ENCODE results near the genes TRIM33, AMPD1 and CASQ2.

GRCh38 chr1:112705757-112706451 lies 1.0 kb downstream of the RHOC start:
- RRBS = no CpG with 5 or more reads among the region's 12 CpGs

GRCh38 chr1:112722636-112723632 lies 4.2 kb downstream of the TAFA3 start:
- RRBS = 6% methylated on average over 14 of the region's 37 CpGs

DNA sequence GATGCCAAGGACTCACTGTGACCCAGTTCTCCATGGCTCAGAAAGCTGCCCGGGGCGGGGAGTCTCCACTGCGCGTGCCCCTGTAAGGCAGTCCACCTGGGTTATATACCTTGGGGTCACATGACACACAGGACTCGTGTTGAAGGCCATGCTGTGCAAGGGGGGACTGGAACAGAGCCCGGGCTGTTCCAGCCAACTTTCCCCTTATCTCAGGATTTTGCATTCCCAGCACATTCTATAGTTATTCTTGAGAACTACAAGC lies 75.4 kb downstream of the TAFA3 start:
- RRBS = no CpG with 5 or more reads among the region's 6 CpGs

DNA sequence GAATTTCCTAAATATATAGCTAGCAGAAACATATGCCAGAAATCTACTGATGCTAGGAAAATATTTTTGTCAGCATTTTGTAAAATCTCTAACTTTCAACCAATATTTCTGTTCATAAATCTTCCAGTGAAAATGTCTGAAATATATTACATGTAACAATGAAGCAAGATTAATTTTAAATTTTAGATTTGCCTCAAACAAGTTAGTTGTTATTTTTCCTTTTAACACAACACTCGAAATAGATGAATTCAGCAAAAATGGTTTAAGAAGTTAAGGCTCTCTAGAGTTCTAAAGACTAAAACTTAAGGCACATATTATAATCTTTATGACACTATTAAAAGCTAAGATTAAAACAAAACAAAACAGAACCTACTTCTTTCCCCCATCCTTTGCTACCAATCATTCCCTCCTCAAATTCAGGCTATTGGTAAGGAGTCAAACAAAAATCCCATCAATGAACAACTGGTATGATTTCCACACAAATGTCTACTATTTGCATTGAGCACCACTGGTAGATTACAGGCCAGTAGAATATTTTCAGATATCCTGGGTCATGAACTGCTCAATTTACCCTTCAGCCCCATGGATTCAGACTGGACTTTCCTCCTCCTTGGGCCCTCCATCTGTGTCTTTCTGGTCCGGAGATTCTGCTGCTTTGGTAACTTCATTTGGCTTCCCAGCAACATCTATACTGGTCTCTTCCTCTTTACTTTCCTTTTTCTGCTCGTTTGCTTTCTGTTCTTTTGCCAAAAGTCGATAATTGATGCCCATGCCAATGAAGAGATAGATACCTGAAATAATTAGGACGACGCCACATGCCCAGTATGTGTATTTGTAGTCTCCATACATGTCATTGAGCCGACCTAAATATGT lies 42.5 kb downstream of the SLC16A1 start:
- RRBS = no CpG with 5 or more reads among the region's 7 CpGs

GRCh38 chr1:113059047-113059481 lies 13.9 kb upstream of the LRIG2 start:
- RRBS = no CpG with 5 or more reads among the region's 3 CpGs

GRCh38 chr1:113405274-113406012 lies 15.1 kb downstream of the MAGI3 start:
- RRBS = no CpG with 5 or more reads among the region's 5 CpGs

DNA sequence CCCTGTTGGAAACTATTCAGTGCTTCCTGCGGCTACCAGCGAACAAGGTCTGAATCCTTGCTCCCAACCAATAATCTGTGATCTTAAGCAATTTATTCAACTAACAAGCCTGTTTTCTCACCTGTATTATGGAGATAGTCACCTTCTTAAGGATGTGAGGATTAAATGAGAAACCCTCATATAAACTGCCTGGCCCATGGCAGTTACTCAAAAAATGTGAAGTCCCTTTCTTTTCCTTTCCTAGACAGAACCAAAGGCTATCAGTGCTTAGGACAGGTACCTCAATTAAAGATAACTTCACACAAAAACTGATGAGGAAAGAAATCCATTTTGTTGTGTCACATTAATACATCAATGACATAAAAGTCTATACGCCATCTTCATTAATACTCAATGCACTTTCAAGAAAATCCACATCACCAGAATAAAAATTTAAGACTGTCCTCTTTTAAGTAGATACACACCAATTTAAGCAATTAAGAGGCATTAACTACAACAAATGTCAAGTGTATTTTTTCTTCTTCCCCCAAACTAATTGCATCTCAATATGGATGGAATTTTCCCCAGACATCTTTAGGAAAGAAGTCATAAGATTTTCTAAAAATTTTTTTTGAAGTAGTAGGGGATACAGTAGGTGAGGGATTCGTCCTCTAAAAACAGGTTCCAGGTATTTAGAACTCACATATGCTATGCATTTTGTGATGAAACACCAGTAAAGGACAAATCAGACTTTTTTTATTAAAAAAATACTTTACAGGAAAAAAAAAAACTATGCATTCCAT lies 2.0 kb upstream of the PHTF1 start:
- RRBS = no CpG with 5 or more reads among the region's 4 CpGs

GRCh38 chr1:113783541-113784056 lies 24.3 kb upstream of the PHTF1 start:
- RRBS = no CpG with 5 or more reads among the region's 4 CpGs

- RRBS = no CpG with 5 or more reads among the region's 3 CpGs
Measured at GRCh38 chr1:113957824-113958402, 21.4 kb upstream of the OLFML3 start.

DNA sequence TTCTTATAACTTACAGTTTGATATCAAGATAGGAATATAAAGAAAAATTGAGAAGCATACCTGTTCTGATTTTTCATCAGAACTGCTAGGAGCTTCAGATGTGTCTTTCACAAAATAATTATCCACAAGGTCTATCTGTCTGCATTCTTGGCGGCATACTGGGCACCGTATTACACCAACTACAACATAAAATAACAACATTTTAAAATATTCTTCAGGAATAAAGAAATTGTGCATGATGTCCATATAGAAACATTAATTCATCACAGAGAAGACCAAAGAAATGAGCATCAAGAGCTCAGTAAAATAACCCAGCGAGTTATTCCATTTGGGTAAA lies 46.8 kb downstream of the TRIM33 start:
- RRBS = no CpG with 5 or more reads among the region's 3 CpGs

DNA sequence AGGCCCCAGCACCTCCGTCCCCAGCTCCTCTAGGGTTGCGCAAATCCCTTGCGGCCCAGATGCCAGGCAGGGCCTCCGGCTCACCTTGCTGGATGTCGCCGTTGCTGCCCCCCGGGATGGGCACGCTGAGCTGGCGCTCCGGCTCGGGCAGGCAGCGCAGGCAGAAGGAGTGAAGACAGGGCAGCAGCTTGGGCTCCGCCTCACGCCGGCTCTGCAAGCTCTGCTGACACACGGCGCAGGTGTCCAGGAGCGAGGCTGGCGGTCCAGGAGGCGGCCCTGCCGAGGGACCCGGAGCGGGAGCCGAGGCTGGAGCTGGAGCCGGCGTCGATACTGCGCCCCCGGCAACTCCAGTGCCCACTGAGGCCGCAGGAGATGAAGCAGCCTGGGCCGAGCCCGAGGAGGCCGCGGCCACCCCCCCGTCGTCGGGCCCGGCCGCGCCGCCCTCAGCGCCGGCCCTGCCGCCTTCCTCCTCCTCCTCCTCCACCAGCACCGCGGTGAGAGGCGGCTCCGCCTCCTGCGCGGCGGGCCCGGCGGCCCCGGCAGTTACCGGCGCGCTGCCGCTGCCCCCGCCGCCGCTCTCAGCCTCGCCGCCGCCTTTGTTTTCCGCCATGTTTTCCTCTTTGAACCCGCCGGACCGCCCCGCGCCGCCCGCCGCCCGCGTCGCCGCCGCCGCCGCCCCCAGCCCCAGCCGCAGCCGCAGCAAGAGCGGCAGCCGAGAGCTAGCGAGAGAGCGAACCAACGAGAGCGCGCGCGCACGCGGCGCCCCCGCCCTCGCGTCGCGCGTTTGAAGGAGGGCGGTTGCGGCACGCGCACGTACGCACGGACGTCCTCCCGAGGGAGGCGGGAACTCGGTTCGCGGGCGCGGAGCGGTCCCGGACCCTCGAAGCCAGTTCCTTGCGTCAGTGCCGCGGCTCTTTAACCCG lies at the start of gene TRIM33:
TRIM33 (minus strand) TSS at position 737 of the 923 bp plus-strand sequence.
- RRBS = 2% methylated on average over 38 of the region's 122 CpGs

GRCh38 chr1:114669092-114669558 lies 724 bp downstream of the DENND2C start:
- RRBS = no CpG with 5 or more reads among the region's 10 CpGs

GRCh38 chr1:114695055-114695930 lies at the start of gene AMPD1:
TSS of gene AMPD1 (minus strand) at chr1:114695546.
- RRBS = no CpG with 5 or more reads among the region's 5 CpGs

- RRBS = no CpG with 5 or more reads among the region's 3 CpGs
Measured at GRCh38 chr1:114702678-114703020, 7.3 kb upstream of the AMPD1 start.

GRCh38 chr1:114736986-114737336 lies 20.4 kb upstream of the NRAS start:
- RRBS = no CpG with 5 or more reads among the region's 2 CpGs

DNA sequence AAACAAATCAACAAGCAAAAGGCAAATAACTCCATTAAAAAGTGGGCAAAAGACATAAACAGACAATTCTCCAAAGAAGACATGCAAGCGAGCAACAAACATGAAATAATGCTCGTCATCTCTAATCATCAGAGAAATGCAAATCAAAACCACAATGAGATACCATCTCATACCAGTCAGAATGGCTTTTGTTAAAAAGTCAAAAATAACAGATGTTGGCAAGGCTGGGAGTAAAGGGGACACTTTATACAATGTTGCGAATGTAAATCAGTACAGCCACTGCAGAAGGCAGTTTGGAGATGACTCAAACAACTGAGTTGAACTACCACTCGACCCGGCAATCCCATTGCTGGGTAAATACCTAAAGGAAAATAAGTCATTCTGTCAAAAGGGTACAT lies 26.1 kb downstream of the TSPAN2 start:
- RRBS = no CpG with 5 or more reads among the region's 5 CpGs

GRCh38 chr1:115086196-115086659 lies 3.1 kb downstream of the TSPAN2 start:
- RRBS = no CpG with 5 or more reads among the region's 8 CpGs

GRCh38 chr1:115642329-115643172 lies 781 bp downstream of the VANGL1 start:
- RRBS = 3% methylated on average over 20 of the region's 61 CpGs

DNA sequence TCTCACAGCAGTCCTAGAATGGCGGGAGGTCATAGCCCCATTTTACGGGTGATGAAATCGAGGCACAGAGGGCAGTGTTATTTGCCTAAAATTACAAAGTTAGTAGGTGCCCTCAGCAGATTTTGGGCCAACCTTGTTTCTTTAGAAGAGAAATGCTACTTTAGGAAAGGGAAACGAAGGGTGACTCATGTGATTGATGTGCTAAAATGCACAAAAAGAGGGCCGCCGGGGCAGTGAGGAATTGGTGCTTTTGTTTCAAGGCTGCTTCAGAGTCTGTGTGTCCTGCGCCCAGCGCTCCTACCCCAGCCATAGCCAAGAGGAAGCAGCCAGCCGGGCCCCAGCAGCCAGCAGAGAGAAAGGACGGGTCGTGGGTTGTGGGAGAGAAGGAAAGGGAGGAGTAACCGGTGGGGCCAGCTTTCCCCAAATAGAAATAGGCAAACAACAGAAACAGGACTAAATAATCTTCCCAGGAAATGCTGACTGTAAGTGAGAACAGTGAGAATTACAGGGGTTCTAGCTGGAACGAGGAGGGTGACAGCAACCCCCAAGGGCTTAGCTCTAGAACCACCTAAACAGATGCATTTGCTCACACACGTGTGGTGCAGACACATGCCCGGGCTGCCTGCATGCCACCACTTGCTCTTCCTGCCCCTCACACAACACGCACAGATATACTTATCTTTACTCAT lies 13.2 kb downstream of the VANGL1 start:
- RRBS = 31% methylated on average over 4 of the region's 16 CpGs

DNA sequence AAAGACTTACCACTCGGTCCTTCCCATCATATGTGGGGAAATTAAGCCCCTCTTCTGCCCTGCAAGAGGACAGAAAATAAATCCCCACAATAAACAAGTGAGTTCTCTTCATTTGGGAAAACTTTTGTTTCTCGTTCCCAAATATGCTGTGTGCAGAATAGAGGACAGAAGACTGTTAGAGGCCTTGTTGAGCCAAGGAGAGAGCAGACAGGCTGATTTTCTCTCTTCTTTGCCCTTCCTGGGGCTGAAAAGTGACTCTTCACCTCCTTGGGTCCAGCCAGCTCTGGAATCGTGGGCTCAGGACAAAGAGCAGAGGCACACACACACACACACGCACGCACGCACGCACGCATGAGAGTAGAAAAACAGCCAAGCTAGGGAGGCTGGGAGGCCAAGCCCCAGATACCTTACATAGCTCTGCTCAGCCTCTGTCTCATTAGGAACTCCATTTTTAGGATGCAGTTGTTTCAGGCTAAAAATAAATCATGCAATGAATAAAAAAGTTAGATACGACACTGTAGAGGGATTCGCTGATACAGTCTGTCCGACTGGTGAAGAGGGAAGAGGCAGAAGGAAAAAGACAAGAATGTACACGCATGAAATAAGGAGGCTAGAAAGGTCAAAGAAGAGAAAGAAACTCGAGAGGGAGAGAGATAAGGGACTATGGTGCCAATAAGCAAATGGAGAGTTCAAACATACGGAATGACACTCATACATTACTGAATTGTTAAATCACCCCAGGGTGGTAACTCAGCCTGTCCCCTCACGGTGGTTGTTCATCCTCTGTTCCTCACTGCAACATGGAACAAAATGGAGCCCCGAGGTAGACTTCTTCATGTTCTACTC lies at the start of gene CASQ2:
CASQ2 (minus strand) TSS at position 285 of the 846 bp plus-strand sequence.
- RRBS = no CpG with 5 or more reads among the region's 16 CpGs

All from foreskin fibroblast (primary cell).